AG08470 (cell line): ENCODE data around the gene IL17D.

DNA sequence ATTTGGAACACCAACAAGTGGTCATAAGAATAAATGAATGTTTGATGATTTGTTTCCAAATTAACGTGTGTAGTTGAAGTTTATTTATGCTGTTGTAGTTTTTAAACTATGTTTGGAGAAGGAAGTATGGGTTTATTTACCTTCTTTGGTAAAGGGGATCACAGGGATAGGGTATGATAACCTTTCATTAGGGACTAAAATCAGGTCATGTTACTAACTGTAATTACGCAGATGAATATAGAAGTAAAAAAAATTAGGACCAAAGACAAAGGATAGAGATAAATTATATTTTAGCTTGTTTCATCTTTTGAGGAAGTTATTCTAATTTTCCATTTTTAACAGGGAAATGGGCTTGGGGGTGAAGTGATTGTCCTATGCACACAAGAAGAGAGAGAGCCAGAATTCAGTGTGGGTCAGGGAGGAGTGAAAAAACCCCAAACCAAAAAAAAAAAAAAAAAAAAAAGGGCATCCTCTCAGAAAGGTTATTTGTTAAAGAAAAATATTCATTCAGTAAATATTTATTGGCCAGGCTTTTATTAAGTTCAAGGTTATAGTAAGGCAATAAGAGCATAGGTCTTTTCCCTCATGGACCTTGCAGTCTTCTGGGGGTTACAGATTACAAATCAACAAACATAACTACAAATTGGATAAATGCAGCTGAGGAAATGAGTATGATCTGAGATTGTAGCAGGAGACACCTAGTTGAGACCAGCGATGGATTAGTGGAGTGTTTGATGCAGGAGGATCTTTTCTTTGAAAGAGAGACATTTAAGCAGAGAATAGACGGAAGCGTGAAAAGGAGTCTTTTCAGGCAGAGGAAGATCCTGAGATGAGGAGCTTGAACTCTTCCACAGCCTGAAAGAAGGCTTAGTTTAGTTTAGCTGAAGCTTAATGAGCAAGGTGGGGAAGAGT is 11.9 kb downstream of the ZMYM2 start:
- RRBS: no CpG with 5 or more reads among the region's 5 CpGs

- RRBS: no CpG with 5 or more reads among the region's 6 CpGs
Observed at GRCh38 chr13:20461787-20462355, 63.8 kb downstream of the CRYL1 start.

GRCh38 chr13:20476282-20476694 is 49.4 kb downstream of the CRYL1 start:
- RRBS: no CpG with 5 or more reads among the region's 9 CpGs

DNA sequence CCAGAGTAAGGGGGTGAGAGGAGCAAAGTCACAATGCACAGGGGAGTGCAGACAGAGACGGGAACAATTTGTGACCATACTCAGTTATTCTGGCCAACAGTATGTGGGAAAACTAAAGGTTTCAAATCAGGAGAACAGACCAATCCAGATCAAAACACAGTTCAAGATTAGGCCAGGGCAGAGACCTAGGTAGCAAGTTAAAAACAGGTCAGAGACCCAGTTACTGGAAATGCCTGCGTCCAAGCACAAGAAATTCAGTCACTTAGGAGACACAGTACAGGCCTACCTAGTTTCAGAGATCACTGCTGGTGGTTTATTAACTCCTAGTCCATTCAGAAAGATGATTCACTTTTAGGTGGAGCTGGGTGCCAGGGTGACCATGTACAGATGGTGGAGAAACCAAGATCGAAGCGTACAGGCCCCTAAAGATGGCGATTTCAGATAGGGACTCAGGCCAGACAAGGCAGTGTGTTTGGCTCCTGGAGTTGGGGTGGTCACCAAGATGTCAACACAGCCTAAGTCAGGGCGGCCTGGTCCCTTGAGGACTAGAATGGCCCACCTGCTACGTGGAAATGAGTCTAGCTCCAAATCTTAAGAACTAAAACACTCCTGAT is 21.9 kb downstream of the CRYL1 start:
- RRBS: no CpG with 5 or more reads among the region's 7 CpGs

DNA sequence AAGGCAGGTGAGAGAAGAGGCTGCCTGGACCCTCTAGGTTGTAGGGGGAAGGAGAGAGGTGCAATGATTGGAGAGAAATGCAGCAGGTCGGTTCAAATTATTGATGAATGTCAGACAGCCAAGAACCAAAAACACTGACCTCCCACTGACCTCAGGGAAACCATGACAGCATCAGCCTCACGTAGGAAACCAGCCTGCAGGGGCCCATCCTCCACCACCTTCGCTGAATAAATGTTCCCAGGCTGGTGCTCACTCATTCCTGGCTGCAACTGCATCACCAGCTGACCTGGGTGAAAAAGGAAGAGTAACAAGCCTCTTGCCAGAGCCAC is 7.0 kb upstream of the IFT88 start:
- RRBS: no CpG with 5 or more reads among the region's 3 CpGs

DNA sequence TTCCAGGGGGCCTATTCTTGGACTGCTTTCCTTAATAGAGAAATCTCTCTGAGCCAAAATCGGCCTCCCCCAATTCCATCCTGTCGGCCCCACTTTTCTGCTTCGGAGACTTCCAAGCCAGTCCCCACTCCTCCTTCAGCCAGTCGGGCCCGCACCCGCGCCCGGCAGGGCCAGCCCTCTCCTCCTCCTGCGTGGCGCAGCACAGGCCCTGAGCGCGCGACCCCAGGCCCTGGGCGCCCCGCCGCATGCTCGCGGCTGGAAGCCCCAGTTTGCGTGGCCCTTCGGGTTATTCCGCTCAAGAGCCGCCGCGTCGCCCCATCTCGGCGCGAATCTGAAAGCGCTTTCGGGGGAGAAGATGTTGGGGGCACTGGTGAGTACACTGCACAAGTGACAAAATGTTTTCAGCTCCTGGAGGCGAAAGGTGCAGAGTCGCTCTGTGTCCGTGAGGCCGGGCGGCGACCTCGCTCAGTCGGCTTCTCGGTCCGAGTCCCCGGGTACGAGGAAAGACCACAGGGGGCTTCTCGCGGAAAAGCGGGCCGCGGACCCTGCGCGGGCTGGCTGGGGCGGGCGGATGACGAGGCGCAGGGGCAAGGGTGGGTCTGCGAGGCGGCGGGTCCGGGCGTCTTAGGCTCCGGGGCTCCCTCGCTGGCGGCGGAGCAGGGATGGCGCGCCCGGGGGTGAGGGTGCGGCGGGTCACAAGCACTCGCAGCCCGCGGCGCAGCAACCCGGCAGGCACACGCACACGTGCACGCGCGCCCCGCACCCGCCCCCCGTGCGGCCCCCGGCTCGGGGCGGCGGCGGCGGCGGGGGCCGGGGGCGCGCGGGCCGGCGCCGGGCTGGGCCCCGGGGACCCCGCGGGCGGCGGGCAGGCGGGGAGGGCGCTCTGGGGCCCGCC is at the start of gene IL17D:
Gene IL17D (plus strand): TSS at position 749 of the 895 bp plus-strand sequence.
- RRBS: 1% methylated on average over 40 of the region's 103 CpGs

DNA sequence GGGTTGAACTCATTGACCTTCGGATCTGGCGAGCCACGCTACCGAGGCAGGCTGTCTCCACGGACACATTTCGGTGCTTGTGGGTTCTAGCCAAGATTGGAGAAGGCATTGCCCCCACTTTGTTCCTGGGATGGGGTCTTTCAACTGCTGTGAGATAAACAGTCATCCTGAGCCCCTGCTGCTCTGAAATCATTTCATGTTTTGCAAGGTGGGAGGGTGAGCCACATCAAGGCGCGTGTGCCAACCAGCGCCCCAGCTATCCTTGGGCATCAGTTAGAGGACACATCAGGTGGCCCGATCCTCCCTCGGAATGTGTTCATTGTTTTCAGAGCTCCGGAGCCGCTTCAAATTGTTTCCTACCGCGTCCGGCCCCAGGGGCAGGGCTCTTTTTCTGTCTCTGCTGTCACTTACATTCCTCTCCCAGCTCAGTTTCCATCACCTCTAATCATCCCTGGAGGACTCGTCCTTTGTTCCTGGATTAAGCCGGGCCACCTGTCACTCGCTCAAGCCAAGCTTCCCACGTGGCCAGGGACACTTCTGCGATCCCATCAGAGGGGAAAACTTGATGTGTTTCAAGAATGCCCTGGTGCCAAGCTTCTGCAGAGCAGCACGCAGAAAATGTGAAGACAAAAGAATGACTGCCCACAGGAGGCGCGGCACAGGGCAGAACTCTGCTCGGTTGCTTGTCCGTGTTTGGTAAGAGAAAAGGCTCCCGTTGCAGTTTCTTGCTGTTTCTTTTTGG is 13.3 kb downstream of the IL17D start:
- RRBS: no CpG with 5 or more reads among the region's 27 CpGs

DNA sequence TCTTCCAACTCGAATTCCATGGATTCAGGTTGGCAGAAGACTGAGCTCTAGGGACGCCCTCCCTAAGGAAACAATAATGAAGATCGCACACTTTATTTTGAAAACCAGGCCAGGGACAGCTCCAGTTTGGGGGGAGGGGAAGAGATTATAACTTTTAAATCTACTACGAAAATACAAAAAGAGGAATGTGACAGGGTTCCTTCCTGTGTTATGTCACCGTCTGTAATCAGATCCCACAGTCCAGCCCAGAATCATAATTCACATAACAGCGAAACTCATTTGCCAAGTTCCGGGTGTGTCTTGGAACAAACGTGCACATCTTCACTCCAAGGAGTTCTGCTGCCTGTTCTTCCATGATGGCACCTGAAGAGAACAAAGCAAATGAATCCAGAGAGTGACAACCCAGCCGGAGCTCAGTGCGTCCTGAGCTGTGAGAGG is 25.4 kb downstream of the IL17D start:
- RRBS: 67% methylated on average over 4 of the region's 10 CpGs

GRCh38 chr13:21065667-21066024 is 4.3 kb upstream of the LATS2 start:
- RRBS: no CpG with 5 or more reads among the region's 2 CpGs

GRCh38 chr13:21074928-21076198 is 14.0 kb upstream of the LATS2 start:
- RRBS: 22% methylated on average over 14 of the region's 68 CpGs

- RRBS: no CpG with 5 or more reads among the region's 18 CpGs
Observed at GRCh38 chr13:21104377-21104704, 35.6 kb upstream of the SAP18 start.

- RRBS: 1% methylated on average over 16 of the region's 76 CpGs
Observed at GRCh38 chr13:21297631-21298900, 121.6 kb downstream of the MRPL57 start.

DNA sequence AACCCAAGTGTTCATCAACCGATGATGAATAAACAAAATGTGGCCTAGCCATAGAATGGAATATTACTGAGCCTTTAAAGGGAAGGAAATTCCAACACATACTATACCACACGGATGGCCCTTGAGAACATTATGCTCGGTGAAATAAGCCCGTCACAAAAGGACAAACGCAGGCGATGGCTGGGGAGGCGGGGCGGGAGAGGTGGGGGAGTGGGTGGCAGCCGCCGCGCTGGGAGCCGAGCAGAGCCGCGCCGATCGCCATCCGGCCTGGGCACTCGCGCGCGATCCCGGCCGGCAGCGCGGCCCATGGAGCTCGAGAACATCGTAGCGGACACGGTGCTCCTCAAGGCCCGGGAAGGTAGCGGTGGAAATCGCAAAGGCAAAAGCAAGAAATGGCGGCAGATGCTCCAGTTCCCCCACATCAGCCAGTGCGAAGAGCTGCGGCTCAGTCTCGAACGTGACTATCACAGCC is 140.2 kb downstream of the ZDHHC20 start:
- RRBS: 18% methylated on average over 5 of the region's 37 CpGs

DNA sequence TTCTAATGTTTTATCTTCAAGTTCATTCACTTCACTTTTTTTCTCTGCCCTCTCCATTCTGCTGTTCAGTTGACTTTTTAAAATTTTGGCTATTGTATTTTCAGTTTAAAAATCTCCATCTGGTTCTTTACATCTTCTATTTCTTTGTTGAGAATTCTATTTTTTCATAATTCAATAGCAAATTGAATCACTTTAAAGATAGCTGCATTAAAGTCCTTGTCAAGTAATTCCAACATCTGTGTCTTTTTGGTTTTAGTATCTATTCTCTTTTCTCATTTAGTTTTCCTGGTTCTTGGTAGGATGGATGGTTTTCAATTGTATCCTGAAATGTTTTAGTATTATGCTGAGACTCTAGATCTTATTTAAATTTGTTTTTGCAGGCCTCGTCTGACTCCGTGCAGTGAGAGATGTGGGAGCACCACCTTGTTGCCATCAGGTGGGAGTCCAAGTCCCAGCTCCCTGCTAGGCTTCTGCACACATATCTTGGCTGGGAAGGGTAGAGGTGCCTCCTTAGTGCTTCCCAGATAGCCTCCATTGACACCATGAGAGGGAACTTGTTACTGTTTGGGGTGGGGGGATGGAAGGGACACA is 29.2 kb downstream of the ZDHHC20 start:
- RRBS: no CpG with 5 or more reads among the region's 2 CpGs

- RRBS: no CpG with 5 or more reads among the region's 14 CpGs
Observed at GRCh38 chr13:21465583-21466416, 6.7 kb upstream of the ZDHHC20 start.

DNA sequence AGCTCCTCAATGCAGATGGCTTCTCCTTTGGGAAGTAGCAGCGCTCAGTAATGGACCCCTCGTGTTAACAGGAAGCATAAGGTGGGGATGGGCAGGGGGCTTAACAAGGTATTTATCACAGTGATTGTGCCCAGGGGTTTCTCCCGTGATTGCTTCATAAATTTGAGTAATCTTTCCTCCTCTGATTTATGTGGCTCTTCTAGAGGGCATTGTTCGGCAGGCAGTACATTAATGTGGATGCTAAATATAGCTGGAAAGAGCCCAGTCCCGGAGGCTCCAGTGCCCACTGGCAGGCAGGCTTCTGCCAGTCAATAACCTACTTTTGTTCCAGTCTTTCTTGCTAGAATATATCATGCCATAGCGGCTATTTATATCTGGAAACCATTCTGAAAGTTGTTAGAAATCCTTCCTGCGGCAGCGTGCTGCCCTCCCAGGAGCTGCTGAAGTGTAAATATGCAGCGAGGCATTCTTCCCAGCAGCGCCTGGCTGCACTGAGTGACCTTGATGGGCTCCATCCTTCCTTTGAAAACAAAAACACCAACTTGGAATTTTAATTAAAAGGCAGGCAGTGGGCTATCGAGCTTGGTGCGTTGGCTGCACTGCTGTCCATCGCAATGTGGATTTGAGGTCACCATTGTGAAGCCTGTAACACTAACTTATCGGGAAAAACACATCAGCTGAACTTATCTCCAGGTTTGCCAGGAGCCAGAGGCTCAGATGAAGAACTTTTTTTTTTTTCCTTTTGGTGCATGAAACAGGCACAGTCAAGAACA is 65.1 kb downstream of the FGF9 start:
- RRBS: no CpG with 5 or more reads among the region's 14 CpGs

DNA sequence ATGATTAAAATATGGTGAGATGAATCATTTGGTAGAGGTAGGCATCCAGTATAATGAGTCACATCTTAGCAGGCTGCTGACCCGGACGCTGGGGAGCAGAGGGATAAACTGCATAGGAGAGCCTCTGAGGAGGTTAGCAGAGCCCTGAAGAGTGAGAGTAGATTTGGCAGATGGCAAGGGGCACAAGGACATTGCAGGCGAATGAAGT is 293.8 kb downstream of the FGF9 start:
- RRBS: no CpG with 5 or more reads among the region's 3 CpGs

DNA sequence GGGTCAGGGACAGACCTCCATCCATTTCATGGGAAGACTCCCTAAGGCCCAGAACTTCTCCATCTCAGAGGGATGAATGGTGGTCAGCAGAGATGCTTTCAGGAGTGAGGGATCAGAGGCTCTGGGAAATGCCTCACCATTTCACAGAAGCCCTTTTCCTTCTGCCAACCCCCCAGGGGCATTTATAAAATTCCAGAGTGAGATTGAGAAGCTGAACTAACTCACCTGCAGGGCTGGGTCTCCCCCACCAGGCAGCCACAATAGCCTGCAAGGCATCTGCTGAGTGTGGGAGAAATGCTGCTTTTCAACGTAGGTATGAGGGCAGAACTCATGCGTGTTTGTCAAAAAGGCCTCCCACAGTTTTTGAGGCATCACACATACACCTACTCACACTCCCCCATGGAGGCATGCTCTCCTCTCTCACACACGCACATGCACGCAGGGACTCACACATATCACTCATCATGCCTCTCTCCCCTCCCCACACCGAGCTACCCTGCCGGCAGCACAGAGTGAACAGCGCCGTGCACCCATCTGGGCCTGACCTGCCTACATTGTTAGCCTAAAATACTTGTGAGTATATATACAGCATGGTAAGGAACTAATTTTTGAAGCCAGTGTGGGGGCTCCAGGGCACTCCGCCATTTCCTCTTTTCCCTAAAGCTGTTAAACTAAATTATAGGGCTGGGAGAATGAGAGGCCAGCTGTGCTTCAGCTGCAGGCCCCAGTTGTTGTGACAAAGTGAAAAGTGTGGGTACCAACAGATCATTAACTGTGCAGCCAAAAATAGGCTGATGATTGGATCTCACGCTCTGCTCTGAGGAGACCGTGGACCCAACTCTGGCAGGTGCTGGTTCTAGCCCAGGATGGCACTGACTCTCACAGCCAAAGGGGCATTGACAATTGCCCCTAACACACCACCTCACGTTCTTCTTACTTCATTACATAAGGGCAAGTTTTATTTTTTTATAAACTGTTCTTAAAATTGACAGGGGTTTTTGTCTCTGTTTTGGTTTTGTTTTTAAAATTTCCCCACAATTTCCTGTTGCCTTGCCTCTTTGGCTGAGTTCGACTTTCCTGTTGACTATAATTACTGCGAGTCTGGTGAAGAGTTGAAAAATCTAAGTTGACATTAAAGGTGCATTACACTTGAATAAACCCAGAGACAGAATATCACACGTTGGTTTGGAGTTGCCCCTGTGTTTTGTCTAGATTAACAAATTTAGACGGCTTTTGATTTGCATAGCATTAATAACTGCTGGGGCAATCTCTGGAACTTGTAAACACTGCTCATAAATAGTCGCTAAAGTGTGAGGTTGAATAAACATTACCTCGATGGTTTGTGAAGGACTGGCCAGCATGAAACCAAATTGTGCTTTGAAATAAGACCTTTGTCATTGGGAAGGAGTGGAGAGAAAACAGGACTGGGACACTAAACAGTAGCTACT is 390.9 kb downstream of the FGF9 start:
- RRBS: no CpG with 5 or more reads among the region's 18 CpGs

- RRBS: 1% methylated on average over 15 of the region's 95 CpGs
Observed at GRCh38 chr13:23159518-23160667, 20.9 kb upstream of the SGCG start.

DNA sequence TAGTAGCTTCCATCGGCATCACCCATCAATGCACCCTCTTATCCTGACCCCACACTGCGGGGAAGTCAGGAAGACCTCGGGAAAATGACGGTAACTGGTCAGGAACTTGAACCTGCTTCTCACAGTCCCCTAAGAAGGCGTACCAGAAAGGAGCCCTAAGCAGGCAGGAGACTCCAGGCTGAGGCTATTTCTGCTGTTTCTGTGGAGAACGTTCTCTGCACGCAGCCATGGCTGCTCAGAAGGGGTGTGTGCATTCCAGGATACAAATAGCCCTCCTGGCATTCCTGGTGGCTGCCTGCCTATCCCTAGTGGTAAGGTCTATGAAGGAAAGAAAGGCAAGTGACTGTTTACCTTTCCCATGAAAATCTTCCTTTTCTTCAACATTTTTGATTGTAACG is 2.5 kb downstream of the SGCG start:
- RRBS: no CpG with 5 or more reads among the region's 8 CpGs